Cerebral cortex (tissue), 2 donors: ENCODE measurements around a stretch of chr3.

DNA sequence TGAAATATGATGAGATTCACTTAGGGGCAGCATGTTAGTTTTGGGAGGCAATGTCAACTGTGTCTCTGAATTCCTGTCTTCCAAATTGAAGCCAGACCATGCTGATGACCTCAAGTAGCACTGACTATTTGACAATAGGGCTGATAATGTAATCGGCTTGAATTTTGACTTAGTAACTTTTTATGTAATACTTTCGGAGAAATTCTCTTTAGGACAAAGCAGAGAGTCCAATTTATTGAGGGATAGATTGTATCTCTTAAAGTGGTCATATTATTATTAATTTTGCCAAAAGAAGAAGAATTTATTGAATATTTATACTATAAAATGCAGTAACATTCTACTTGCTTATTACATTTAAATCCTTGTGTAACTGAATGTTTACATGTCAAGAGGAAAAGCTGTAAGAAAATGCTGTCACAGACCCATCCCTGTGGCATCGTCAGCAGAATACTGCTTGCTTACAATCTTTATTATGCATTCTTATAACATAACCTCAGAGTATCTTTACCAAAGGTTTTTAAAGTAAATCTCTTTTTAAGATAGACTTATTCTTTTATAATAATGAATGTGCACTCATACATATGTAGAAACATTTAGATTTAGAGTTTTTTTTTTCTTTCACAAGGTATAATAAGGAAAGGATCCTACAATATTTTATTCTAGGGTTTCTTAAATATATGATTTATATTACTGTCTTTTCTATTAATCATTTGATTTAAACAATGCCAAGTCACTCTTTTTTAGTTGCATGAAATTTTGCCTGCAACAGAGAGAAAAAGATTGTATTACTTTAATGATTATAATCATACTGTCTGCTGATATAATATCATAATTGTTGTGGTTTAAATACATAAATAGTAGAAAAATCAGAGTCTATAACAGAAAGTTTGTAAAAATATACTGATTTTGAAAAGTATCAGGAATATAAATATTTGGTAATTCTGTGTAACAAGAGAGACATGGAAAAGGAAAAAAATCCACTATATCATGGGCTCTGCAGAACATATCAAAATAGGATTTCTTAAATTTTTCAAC is 295.0 kb upstream of the TPRG1 start:
- PRO-cap, 2 experiments: no peak in any of the 2 experiments

DNA sequence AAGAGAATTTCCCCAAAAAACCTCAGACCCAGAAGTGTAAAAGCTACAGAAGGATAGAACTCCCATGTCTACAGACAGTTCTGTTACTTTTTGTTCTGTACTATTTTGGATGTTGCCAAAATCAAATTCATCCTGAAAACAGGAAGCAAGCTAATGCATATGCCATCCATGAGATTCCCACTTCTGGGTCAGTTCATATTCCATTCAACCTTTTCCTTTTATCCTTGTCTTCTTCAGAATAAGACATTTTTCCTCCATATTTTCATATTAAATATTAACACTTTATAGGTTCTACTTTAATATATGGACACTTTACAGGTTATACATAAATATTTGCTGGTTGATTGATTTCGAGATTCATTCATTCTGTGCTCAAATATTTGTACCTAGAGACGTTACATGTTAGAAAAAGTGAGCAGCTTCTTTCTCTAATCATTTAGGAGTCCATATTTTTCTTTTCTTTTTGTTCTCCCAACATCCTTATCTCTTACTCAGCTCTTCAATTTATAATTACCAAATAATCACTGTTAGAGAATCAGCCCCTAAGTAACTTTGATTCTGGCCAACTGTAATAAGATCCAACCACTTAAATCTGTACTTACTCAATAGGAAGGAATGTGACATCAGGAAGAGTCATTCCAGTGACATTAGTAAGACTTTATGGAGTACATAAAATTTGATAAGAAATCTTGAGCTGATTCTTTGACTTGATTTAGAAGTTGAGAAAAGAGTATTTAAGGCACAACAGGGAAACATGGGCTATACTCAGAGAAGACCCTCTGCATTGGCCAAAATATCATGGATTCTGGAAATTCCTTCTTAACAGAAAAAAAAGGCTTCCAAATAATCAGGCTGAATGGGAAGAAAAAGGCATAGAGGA is 290.0 kb upstream of the TPRG1 start:
- PRO-cap, 2 experiments: no peak in any of the 2 experiments

DNA sequence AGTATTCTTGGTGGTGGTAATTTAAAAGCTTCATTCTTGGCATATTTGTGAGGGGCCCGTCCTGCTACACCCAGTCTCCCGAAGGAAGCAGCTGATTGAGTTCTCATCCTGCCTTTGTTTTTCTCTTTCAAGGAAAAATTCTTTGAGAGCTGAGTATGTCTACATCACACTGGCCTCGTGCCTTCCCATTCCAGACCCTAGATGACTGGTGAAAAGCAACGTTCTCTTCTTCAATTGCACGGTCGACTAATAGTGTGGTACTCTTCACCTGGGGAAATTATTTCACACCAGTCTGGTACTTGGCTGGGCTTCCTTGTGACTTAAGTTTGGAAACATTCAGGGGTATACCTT is 234.3 kb upstream of the TPRG1 start:
- PRO-cap, 2 experiments: no peak in any of the 2 experiments

DNA sequence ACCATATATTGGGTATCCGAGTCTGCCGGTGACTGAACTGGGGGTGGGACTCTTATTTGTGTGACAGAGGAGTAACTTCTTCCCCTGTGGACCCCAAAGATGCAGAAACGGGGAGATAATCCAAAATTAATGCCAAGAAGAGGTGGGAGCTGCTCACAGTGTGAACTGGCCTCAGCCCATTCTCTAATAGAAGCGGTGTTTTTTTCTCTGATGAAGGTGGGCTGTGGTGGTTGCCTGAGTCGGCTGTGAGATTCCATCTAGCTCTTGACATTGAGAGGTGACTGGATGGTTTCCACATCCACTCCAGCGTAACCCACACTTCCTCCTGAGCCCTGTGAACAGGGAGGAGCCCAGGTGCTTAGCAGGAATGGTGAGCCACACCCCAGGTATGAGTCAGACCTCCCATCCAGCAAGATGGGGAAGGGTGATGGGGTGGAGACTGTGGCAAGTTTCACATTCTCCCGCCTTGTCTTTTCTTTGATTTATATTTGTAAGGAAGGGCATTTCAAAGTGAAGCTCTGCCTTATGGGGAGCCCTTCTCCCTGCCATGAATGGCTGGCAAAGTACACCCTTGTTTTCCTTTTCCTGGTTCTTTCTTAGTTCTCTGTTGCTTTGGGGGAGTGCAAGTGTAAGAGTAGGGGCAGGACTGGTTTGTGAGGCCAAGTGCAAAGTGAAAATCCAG is 4.8 kb upstream of the TPRG1 start:
- PRO-cap, 2 experiments: no peak in any of the 2 experiments

DNA sequence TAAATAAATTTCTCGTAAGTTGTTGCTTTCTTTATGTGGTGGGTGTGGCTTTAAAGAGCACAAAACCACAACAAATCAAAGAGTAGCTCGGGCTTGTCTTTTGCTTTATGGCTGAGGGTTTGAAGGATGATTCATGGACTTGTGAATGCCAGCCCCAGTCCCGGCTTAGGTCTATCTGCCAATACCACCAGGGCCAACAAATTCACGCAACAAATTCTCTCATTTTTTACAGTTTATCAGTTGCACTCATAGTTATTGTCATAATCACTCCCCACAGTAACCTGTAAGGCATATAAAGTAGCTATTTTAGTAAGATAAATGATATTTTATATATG is 184.2 kb downstream of the TPRG1 start:
- PRO-cap, 2 experiments: no peak in any of the 2 experiments

- PRO-cap, 2 experiments: no peak in any of the 2 experiments
Observed at GRCh38 chr3:189632284-189632743, 1.1 kb downstream of the TP63 start.

GRCh38 chr3:190053866-190054760 is 66.6 kb downstream of the P3H2 start:
- PRO-cap, 2 experiments: no peak in any of the 2 experiments

- PRO-cap, 2 experiments: no peak in any of the 2 experiments
Observed at GRCh38 chr3:190054991-190055551, 65.6 kb downstream of the P3H2 start.

DNA sequence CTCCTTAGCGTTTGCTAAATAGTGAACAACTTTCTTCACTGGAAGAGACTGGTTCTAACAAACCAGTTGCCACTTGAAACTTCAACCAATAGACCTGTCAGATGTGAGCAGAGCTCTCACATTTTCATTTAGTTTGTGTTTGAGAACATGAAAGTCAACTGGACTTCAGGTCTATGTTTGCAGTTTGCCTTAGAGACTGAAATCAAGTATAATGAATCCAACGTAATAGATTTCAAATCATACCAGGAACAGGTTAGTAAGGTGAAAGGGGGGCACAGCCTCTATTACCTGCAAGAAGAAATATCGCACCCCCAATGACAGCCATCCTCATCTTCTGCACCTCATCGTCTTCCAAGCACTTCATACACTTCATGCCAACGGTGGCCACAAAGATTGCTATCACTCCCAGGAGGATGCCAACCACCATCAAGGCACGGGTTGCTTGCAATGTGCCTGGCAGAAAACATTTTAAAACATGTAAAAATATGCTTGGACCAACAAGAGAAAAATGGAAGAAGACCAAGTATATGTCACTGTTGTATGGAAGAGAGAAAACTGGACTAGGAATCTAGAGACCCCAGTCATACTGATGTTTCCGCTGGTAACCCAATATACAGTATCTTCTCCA is 9.5 kb downstream of the CLDN1 start:
- PRO-cap, 2 experiments: no peak in any of the 2 experiments

DNA sequence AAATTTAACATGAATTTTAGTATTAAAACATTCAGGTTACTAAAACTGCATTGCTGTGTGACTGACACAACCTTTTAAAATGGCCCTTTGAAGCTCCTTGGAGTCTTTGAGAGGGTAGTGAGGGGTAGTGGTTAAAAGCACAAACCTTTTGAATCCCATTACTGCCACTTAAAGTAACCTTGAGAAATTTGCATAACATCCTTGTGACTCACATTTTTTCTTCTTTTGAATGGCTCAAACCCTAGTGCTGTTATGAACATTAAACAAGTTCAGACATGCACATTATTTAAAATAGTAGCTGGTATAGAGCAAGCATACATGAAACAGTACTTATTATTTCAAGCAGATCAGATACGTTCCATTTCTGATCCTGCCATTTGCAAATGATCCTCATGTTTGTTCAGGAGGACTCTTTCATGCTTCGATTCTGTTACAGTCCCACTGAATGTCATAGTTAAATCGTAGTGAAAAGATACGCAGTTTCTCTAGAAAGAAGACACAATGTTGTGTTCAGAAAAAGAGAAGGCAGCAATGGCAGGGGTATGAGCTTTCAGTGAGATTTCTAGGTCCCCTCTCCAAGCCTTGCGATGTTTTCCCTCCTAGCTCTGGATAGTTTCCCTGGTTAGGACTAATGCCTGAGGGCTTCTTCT is 3.8 kb upstream of the CLDN1 start:
- PRO-cap, 2 experiments: no peak in any of the 2 experiments

DNA sequence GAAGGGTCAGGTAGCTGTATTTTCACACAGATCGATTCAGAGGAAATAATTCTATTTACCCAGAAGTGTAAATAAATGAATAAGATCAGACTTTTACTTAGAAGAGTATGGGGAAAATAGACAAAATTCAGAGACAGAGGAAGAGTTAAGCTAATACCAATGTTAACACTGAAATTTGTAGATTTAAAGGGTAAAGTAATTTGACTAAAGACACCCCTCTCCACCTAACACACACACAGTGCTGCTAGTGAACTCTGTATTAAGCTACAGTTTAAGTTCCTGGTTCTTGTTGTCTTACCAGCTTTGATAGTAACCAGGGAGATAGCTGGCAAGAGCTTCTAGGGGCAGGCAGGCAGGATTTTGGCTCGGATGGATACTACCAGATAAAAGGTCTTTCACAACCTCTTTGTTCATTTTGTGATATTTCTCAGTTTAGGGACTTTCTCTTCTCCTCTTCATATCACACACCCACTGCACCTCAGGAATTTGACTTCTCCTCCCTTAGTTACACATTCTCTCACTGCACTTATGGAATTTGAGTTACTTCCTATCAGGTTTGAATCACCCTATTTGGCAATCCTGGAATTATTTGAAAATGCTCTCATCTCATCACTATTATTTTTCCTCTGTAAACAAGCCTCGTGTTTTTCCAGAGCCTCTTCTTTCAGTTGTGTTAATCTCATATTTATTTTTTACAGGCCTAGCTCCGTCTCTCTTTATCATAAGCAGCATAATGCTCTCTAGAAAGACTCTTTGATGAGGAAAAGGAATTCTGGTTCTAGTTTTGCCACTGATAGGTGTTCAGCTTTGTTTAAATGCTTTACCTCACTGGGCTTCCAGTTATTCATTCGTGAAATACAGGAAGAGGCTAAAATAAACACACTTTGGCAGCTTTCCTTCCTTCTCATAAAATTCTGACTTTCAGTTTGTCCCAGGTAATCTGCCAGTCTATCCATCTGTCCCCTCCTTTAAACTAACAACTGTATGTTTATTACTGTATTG is 22.9 kb upstream of the CLDN1 start:
- PRO-cap, 2 experiments: no peak in any of the 2 experiments

DNA sequence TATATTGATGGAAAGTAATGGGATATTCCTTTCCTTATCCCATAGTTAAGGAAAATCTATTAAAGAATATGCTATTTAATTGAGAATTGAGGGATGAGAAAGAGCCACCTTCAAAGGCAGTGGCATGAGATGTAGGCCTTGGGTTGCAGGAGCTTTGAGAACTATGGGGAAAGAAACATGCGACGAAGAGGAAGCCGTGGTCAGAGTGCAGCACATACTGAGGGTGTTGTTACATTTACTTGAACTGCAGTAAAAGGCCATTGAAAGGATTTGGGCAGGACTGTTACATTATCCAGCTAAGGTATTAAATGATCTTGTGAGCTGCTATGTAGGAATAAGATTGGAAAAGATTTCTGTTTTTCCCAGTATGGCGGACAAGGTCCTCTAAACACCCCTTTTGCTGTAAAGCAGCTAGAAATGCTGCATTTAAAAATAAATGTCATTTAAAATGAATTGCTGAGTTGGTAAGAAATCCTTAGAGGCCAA is 61.6 kb downstream of the IL1RAP start:
- PRO-cap, 2 experiments: no peak in any of the 2 experiments

GRCh38 chr3:190585650-190586292 is 71.9 kb downstream of the IL1RAP start:
- PRO-cap, 2 experiments: no peak in any of the 2 experiments

GRCh38 chr3:190616692-190617261 is 102.9 kb downstream of the IL1RAP start:
- PRO-cap, 2 experiments: no peak in any of the 2 experiments

GRCh38 chr3:191329920-191330308 is 412 bp downstream of the UTS2B start:
- PRO-cap, 2 experiments: no peak in any of the 2 experiments

- PRO-cap, 2 experiments: no peak in any of the 2 experiments
Observed at GRCh38 chr3:191331132-191331452, 766 bp upstream of the UTS2B start.

DNA sequence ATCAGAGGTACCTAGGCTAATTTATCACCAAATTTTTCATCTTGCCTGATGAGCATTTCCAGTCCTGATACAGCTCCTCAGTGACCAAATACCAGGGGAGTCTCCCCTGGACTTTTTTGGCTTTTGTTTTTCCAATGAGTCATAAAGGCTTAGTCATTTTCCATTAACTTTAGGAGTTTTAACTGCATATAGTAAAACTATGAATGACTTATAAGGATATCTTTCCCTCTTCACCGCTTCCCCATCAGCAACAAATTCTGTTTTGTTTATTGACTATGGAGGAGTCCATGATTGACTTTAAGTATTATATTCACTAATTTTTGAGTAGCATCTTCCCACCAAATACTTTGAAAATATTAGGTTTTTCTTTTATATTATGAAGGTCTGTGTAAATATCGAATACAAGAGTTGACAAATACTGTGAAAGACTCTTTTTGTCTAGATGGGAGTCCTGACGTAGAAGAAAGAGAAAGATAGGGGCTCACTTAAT is 7.6 kb upstream of the UTS2B start:
- PRO-cap, 2 experiments: peak in 1 of 2 experiments; most common minus-strand start position 79 of the sequence (in 1)

GRCh38 chr3:191926945-191927704 is 466.2 kb downstream of the PYDC2 start:
- PRO-cap, 2 experiments: no peak in any of the 2 experiments

DNA sequence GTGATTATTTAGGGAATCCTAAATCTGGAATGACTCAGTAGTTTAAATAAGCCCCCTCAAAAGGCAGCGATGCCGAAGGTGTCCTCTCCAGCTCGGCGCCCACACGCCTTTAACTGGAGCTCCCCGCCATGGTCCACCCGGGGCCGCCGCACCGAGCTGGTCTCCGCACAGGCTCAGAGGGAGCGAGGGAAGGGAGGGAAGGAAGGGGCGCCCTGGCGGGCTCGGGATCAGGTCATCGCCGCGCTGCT is 318.2 kb downstream of the FGF12 start:
- PRO-cap, 2 experiments: peak in 1 of 2 experiments; most common plus-strand start position 112 of the sequence (in 1); most common minus-strand start position 105 of the sequence (in 1)

DNA sequence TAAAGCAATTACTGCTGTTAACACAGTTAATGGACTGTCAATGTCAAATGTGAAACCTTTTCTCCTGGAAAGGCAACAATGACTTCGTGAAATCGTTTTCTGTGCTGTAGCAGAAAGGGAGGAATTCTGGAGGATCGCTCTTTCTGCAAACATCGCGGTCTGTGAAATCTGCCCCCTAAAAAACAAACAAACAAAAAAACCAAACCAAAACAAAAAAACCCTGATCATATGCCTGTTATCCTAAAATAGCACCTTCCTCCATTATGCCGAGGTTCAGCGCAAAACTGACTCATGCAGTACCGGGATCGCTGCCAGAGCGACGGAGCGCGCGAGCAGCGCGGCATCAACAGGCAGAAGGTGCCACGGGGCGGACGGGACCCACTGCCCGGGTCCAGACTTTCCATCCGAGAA is 156.2 kb downstream of the FGF12 start:
- PRO-cap, 2 experiments: peak in 1 of 2 experiments; most common plus-strand start position 353 of the sequence (in 1); most common minus-strand start position 163 of the sequence (in 1)